ENCODE data around the gene CSF2.

- PRO-cap, 4 experiments: peak in 1 of 4 experiments; most common plus-strand start chr5:131536715 (in 1)
- RAMPAGE, long total RNA, 4 experiments: no peak in any of the 4 experiments
These were observed 98.7 kb downstream of the RAPGEF6 start for GRCh38 chr5:131536205-131536826.

- PRO-cap, 4 experiments: no peak in any of the 4 experiments
- RAMPAGE, long total RNA, 4 experiments: no peak in any of the 4 experiments
These were observed 69.0 kb downstream of the FNIP1 start for GRCh38 chr5:131727677-131728404.

DNA sequence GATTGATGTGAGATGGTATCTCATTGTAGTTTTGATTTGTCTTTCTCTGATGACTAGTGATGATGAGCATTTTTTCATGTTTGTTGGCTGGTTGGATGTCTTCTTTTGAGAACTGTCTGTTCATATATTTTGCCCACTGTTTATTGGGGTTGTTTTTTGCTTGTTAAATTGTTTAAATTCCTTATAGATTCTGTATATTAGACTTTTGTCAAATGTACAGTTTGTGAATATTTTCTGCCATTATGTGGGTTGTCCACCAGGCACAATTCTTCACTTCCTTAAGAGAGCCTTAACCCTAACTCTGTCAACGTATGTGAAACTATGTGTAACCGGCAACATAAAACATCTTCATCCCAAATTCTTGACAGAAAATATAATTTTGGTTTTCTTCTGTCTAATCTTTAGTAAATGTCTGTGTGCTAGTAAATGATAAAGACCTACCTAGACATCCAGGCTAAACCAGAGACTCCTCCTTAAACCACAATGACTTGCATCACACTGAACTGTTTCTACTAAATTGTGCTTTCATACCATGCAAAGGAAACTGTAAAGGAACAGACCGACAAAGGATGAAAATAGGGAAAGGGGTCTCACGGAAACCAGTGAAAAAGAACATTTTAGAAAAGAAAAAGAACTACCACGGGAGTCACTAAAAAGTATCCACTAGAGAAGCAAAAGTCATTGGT, 49.7 kb downstream of the FNIP1 start:
- PRO-cap, 4 experiments: no peak in any of the 4 experiments
- RAMPAGE, long total RNA, 4 experiments: no peak in any of the 4 experiments

- PRO-cap, 4 experiments: no peak in any of the 4 experiments
- RAMPAGE, long total RNA, 4 experiments: no peak in any of the 4 experiments
These were observed 10.3 kb downstream of the FNIP1 start for GRCh38 chr5:131786549-131786924.

- PRO-cap, 4 experiments: no peak in any of the 4 experiments
- RAMPAGE, long total RNA, 4 experiments: no peak in any of the 4 experiments
These were observed 12.1 kb downstream of the ACSL6 start for GRCh38 chr5:131999188-131999956.

- PRO-cap, 4 experiments: no peak in any of the 4 experiments
- RAMPAGE, long total RNA, 4 experiments: no peak in any of the 4 experiments
These were observed 9.6 kb downstream of the ACSL6 start for GRCh38 chr5:132001522-132002689.

DNA sequence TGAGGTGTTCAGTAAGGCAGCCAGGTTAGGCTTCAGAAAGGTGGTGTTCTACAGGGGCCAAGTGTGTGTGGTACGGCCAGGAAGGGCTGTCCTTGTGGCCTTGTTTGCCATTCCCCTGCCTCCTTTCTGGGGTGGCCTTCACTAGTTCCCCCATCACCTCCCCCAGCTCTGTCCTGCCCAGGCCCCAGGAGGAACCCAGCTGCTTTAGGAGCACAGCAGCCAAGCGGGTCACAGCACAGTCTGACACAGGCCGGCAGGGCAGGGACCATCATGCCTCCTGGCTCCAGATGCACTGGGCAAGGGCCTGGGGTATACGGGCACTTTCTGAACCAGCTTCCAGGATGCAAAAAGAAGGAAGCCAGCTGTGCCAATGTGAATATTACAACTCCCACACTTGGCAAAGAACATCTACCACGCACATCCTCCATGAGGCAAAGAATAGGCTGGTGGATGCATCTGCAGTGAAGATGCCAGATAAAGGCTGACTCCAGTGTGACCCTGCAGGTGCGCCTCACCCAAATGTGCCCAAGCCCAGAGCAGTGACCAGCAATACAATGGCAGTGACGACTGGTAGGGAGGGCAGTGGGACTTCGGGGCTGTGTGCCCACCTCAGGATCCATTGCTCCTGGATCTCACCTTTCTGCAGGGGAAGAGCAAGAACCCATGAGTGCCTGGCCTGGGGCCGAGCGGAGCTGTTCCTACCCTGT, 6.4 kb upstream of the IL3 start:
- PRO-cap, 4 experiments: peak in 1 of 4 experiments; most common plus-strand start position 221 of the sequence (in 1)
- RAMPAGE, long total RNA, 4 experiments: no peak in any of the 4 experiments

- PRO-cap, 4 experiments: no peak in any of the 4 experiments
- RAMPAGE, long total RNA, 4 experiments: no peak in any of the 4 experiments
These were observed at the start of gene CSF2 for GRCh38 chr5:132073497-132073911. Gene CSF2, plus strand, starts transcription at chr5:132073789.

DNA sequence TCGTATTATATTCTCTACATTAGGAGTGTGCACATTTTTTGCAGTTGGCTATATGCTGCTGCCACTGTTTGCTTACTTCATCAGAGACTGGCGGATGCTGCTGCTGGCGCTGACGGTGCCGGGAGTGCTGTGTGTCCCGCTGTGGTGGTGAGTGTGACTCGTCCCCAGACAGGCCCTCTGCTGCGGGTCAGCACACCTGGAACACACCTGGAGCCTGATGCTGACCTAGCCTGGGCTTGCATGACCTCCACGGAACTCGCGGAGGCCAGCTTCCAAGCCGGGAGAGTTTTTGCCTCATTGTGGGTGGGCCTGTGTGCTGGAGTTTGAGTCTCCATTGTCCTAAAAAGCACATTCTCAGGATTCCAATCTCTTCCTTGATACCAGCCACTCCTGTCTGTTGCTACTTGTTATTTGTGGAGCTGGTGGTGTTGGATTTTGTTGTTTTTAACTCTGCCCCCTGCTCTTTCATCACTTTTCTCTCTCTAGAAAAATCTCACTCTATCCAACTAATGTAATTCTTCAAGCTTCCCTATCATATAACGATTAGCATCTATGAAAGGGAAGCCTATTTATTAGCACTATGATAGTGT, 28.1 kb downstream of the SLC22A4 start:
- PRO-cap, 4 experiments: no peak in any of the 4 experiments
- RAMPAGE, long total RNA, 4 experiments: no peak in any of the 4 experiments

GRCh38 chr5:132364091-132364894, 5.2 kb upstream of the SLC22A5 start:
- PRO-cap, 4 experiments: no peak in any of the 4 experiments
- RAMPAGE, long total RNA, 4 experiments: no peak in any of the 4 experiments

- PRO-cap, 4 experiments: no peak in any of the 4 experiments
- RAMPAGE, long total RNA, 4 experiments: no peak in any of the 4 experiments
These were observed 48.4 kb downstream of the SLC22A5 start for GRCh38 chr5:132417633-132418520.

GRCh38 chr5:132427342-132428205, 58.1 kb downstream of the SLC22A5 start:
- PRO-cap, 4 experiments: peak in 4 of 4 experiments; most common plus-strand start chr5:132427546 (in 4); most common minus-strand start chr5:132427448 (in 4)
- RAMPAGE, long total RNA, 4 experiments: no peak in any of the 4 experiments

DNA sequence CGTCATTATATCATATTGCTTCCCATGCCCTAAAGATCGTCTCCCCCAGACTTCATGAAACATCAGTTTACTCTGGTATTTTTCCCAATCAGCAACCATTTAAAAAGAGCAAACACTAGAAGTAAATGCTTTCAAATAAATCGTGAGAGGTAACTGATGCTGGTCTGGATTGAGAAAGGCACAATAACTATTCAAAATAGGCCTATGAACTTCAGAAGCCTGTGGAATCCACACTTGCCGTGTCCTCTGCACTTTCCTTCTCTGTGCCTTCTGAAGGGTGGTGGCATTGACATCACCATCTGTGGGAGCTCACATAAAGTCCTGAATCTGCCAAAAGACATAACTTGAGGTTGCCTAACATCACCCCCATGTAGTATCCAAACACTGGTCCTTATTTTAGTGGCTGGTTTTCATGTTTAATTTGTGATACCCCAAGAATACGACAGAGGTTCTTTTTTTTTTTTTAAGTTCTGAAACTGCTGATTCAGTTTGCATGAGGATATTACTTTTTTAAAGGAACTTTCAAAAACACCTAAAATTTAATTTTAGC, 59.8 kb downstream of the IRF1 start:
- PRO-cap, 4 experiments: peak in 3 of 4 experiments; most common minus-strand start position 263 of the sequence (in 3)
- RAMPAGE, long total RNA, 4 experiments: no peak in any of the 4 experiments

- PRO-cap, 4 experiments: no peak in any of the 4 experiments
- RAMPAGE, long total RNA, 4 experiments: no peak in any of the 4 experiments
These were observed 54.6 kb downstream of the IRF1 start for GRCh38 chr5:132435854-132436444.

- PRO-cap, 4 experiments: no peak in any of the 4 experiments
- RAMPAGE, long total RNA, 4 experiments: no peak in any of the 4 experiments
These were observed 30.4 kb downstream of the IRF1 start for GRCh38 chr5:132459974-132460794.

DNA sequence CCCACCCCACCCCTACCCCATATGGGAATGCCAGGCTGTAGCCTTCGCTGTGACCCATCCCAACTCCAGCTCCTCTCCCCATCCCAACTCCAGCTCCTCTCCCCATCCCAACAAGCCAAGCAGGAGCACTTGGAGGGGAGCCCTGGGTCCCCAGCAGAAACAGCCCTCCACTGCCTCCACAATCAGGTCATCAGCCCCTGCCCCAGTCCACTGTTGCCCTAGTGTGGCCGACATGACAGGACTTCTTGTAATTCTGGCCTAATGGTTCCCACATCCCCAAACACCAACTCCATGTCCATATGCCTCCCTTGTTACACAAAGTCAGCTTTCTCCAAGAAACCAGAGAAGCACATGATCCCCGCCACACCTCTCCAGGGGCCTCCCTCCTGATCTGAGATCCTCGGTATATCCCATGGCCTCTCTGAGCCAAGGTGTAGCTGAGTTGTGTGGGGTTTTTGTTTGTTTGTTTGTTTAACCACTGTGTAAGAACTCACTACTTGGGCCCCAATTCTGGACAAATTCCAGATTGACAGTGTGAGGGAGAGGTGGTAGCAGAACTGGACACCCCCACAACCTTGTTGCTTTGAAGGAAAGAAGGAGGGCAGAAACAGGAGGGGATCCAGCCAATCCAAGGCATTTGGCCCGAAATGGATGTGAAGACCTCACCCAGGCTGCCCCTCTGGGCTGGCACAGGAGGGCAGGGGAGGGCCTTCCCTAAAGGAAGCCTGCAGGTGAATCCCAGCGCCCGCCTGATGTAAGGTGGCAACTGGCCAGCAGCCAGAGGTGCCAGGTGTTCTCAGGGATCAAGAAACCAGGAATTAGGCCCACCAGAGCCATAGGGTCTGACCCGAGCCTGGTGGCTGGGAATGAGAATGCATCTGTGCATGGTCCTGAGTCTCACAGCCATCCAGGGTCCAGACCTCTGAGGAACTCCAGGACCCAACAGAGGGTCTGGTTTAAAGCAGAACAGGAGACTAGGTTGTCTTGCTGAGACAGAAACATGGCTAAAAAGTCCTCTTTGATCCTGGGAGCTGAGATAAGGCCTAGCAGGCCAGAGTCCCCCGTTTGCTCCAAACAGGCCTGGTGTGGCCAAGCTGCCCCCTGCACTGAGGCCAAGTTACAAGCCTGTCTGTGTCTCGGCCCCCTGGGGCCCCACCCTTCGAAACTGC, 13.4 kb downstream of the IRF1 start:
- PRO-cap, 4 experiments: no peak in any of the 4 experiments
- RAMPAGE, long total RNA, 4 experiments: no peak in any of the 4 experiments

- PRO-cap, 4 experiments: no peak in any of the 4 experiments
- RAMPAGE, long total RNA, 4 experiments: no peak in any of the 4 experiments
These were observed 2.0 kb downstream of the IRF1 start for GRCh38 chr5:132488645-132488910.

- PRO-cap, 4 experiments: peak in 4 of 4 experiments; most common plus-strand start chr5:132491020 (in 4)
- RAMPAGE, long total RNA, 4 experiments: start-site peak on the plus strand in 1 of 4 experiments, at chr5:132491020-132491093 at its widest, 23 reads per replicate
These were observed 321 bp upstream of the IRF1 start for GRCh38 chr5:132490884-132491304.

DNA sequence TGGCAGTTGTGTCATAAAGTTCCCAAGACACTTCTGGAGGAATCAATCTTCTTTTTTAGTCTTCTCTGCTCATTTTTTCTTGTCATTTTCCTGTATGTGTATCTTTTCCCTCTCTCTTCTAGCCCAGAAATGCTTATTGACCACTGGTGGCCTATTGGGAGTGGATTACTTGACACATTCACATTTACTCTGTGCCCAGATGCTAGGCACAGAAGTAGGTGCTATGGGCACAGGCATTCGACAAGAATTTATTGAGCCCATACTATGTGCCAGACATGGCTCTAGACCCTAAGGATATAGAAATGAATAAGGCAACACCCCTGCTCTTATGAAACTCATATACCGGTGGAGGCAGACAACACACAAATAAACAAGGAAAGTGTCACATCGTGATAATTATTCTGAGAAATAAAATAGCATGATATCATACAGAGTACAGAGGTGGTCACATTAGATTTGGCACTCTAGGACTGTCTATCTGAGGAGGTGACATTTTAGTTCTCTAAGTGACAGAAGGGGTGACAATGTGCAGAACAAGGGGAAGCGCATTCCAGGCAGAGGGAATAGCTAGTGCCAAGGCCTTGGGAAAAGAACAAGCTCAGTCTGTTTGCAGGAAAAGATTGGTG, 12.5 kb upstream of the IRF1 start:
- PRO-cap, 4 experiments: no peak in any of the 4 experiments
- RAMPAGE, long total RNA, 4 experiments: start-site peak on the plus strand in 1 of 4 experiments, centred at position 333 of the sequence, 5 reads per replicate

GRCh38 chr5:132662975-132663765, 5.2 kb downstream of the IL13 start:
- PRO-cap, 4 experiments: peak in 2 of 4 experiments; most common plus-strand start chr5:132663387 (in 2)
- RAMPAGE, long total RNA, 4 experiments: no peak in any of the 4 experiments